LUHMES (cell line): ENCODE measurements around a stretch of chr6.

- PRO-cap = no peak
Observed at GRCh38 chr6:41931450-41931900, 10.1 kb downstream of the CCND3 start.

GRCh38 chr6:42030500-42031289 is 19.6 kb upstream of the TAF8 start:
- PRO-cap = unidirectional peak, plus-strand start at chr6:42030813

DNA sequence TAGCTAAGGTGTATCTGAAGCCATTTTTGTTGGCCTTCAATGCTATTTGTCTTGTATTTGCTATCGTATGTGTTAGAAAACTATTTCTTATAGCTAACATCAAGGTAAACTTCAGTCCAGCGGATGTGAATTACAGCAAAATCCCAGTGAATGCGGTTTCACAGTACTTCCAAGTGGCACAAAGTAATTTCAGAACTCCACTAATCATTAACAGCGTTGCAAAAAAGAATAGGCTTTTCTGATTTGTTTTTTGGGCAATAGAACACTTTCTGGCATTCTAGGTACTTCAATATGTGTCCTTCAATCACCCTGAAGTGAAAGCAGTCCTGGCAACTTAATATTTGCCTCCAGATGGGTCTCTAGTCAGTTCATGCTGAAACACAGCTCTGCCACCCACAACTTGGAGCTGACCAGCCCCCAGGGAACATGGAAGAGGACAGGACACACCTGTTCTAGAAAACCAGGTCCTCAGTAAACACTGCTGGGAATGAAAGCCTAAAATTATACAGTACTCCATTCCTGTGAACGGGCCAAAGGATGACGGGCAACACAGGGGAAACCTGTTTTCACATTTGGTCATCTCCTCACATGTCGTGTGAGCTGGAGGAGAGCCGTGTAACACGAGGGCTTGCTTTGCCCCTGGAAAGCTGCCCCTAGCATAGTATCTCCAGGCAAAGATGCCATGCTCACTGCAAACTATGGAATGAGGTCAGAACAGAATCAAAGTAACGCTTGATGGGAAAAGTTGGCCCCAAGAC is 9.7 kb upstream of the MRPS10 start:
- PRO-cap = no peak

- PRO-cap = no peak
Observed at GRCh38 chr6:42443685-42444099, 8.0 kb downstream of the TRERF1 start.

DNA sequence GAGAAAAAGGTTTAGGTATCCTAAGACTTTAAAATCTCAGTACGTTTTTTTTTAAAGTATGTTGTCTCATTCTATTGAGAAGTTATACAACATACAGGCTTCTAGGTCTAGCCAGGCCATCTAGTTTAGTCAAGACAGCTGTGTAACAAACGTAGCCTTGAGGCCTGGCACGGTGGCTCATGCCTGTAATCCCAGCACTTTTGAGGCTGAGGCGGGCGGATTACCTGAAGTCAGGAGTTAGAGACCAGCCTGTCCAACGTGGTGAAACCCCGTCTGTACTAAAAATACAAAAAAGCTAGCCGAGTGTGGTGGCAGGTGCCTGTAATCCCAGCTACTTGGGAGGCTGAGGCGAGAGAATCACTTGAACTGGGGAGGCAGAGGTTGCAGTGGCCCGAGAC is 3.3 kb downstream of the BICRAL start:
- PRO-cap = no peak

- PRO-cap = no peak
Observed at GRCh38 chr6:42789434-42790354, 7.8 kb downstream of the BICRAL start.

GRCh38 chr6:42929877-42930700 is 809 bp downstream of the CNPY3 start:
- PRO-cap = bidirectional peak, plus-strand start at chr6:42930067, minus-strand start at chr6:42930001

DNA sequence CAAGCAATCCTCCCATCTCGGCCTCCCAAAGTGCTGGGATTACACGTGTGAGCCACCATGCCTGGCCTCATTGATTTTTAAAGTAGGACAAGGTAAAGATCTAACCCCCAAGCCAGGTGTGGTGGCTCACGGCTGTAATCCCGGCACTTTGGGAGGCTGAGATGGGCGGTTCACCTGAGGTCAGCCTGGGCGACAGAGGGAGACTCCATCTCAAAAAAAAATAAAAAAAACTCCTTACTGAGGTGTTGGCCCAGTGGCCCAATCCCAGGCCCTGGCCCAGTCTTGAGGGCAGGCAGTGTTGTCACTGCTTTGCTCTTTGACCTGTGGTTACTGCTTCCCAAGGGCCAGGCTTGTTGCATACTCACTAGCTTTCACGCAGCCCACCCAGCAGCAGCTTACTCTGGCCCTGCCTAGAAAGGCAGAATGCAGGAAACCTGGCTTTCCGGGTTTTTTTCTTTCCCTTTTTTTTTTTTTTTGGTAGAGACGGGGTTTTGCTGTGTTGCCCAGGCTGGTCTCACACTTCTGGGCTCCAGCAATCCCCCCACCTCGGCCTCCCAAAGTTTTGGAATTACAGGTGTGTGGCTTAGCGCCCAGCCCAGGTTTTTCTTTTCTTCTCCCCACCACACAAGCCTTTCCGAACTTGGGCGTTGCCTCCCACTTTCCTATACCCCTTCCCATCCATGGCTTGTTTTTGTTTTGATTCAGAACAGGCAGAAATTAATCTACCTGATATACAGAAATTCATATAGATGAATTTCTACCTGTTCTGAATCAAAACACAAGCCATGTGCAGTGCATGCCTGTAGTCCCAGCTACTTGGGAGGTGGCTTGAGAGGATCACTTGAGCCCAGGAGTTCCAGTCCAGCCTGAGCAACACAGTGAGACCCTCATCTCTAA is 13.3 kb downstream of the CNPY3 start:
- PRO-cap = no peak

DNA sequence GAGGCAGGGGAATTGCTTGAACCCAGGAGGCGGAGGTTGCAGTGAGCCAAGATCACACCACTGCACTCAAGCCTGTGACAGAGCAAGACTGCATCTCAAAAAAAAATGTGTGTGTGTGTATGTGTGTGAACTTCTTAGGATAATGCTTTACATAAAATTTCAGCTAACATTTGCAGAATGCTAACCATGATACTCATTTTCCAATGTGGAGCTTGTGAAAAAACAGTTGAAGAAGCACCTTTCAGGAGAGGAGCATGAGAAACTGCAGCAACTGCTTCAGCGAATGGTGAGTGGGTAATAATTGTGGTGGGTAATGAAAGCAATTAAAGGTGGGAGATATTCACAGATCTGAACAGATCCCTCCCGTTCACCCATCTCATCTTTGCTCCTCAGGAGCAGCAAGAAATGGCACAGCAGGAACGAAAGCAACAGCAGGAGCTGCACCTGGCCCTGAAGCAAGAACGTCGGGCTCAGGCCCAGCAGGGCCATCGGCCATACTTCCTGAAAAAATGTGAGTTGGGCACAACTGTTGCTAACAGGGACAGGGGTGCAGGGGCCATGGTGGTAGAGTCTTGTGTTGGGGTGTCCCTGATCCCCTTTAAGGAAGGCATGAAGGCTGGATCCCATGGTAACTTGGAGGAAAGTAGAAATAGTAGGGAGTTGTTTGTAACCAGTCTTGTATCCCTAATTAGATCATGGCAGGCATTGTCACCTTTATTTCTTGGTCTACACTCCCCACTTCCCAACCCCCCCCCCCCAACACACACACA is 5.7 kb downstream of the RRP36 start:
- PRO-cap = no peak

DNA sequence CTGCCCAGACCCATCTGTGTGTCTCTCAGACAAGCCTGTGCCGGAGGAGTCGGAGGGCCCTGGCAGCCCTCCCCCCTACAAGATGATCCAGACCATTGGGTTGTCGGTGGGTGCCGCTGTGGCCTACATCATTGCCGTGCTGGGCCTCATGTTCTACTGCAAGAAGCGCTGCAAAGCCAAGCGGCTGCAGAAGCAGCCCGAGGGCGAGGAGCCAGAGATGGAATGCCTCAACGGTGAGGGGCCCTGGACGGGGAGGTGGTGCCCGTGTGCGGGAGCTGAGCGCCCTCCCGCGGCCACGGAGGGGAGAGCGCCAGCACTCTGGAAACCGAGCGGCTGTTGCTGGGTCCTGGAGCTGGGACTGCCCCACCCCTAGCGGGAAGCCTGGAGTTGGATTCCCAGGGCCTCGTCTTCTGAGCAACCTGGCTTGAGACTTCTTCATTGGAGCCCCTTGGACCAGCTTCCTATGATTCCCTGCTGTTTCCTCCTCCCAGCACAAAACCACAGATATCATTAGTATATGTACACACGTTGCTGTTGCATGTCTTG is 27.6 kb upstream of the SRF start:
- PRO-cap = no peak

DNA sequence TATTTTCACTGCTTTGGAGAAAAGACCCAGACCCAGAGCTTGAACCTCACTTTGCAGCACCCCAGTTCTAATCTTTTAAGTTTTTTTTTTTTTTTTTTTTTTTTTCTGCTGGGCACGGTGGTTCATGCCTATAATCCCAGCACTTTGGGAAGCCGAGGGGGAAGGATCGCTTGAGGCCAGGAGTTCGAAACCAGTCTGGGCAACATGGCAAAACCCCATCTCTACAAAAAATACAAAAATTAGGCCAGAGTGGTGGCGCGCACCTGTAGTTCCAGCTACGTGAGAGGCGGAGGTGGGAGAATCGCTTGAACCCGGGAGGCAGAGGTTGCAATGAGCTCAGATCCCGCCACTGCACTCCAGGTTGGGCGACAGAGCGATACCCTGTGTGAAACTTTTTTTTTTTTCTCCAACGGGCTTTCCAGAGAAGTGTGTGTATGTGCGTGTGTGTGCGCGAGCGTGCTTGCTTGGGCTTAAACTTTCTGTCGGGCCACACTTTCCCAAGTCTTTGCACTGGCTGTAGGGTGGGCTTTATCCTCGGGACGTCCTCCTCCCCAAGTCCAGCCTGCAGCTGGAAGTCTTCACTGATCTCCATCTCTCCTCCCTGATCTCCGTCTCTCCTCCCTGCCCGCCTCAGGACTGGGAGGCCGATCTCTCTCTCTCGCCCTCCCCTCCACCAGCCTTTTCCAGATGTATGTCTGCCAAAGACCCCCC is 1.0 kb upstream of the SRF start:
- PRO-cap = no peak

DNA sequence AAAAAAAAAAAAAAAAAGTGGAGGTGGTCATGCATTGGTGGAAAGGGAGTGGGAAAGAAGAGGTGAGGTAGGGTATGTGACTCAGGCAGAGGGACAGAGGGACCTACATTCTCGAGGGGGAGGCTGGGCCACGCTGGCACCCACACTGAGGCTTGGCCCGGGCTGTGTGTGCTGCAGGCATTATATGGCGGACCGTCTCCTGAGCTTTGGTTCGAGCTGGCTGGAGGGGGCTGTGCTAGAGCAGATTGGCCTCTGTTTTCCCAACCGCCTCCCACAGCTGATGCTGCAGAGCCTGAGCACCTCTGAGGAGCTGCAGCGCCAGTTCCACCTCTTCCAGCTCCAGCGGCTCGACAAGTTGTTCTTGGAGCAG is 23.5 kb downstream of the DNPH1 start:
- PRO-cap = no peak

DNA sequence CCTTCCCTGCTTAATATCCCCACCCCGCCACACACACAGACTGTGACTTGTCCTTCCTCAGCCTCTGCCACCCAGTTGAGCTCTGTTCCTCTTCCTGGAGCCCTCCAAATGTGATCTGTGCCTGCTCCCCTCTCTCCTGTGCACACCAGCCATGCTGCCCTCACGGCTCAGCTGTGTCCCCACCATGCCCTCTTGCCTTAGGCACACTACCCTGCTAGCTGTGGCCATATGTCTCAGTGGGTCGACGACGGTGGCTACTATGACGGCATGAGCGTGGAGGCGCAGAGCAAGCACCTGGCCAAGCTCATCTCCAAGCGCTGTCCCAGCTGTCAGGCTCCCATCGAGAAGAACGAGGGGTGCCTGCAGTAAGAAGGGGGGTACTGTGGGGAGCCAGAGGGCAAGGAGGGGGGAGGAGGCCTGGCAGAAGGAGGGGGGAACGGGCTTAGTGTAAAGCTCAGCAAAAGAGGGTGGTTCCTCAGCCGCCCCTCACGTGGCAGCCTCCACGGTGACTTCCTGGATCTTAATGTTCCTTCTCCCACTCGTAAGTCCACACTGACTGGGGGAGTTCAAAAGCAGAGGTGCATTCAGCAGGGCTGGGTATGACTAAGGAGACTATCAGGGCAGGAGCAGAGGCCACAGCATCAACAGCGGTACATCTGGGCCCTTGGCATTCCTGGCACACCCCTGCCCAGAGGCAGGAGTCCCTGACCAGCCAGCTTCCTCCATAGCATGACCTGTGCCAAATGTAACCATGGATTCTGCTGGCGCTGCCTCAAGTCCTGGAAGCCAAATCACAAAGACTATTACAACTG is 8.1 kb downstream of the DNPH1 start:
- PRO-cap = no peak

DNA sequence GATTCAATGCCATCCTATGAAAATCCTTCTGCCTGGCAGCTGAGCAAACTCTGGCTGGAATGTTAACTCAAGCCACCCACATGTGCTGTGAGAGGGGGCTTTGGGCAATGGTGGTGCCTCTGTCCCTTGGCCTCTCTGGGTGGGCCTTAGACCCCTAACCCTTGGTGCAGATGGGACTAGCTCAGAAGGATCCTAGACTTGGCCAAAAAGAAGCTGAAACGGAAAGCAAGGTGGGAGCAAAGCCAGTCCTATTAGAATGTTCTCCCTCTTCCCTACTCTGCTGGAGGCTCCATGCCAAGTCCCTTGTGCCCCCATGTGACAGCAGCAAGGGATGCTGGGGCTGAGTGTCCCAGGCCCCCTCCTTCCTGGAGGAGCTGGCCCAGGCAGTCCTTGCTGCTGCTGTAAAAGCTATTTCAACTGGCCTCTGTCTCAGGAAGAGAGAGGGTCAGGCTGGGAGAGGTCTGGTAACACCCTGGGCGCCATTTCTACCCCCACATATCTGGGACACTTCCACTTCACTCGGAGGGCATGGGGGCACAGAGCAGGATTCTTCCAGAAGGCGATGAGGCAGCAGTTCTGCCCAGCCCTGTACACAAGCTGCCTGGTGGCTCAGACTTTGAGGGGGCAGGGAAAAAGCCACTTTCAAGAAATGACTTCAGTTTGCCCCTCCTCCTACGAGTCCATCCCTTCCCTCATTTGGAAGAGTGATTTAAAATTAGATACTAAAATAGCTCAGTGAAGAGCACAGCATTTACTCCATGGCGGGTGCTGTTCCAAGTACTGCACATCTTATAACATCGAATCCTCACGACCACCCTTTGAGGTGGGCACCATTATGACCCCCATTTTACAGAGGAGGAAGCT is 25.1 kb downstream of the TTBK1 start:
- PRO-cap = no peak

- PRO-cap = no peak
Observed at GRCh38 chr6:43509284-43509778, 815 bp downstream of the LRRC73 start.

GRCh38 chr6:43570712-43571452 is 5.0 kb downstream of the XPO5 start:
- PRO-cap = no peak

GRCh38 chr6:43704119-43704450 is 16.5 kb upstream of the MRPS18A start:
- PRO-cap = no peak

DNA sequence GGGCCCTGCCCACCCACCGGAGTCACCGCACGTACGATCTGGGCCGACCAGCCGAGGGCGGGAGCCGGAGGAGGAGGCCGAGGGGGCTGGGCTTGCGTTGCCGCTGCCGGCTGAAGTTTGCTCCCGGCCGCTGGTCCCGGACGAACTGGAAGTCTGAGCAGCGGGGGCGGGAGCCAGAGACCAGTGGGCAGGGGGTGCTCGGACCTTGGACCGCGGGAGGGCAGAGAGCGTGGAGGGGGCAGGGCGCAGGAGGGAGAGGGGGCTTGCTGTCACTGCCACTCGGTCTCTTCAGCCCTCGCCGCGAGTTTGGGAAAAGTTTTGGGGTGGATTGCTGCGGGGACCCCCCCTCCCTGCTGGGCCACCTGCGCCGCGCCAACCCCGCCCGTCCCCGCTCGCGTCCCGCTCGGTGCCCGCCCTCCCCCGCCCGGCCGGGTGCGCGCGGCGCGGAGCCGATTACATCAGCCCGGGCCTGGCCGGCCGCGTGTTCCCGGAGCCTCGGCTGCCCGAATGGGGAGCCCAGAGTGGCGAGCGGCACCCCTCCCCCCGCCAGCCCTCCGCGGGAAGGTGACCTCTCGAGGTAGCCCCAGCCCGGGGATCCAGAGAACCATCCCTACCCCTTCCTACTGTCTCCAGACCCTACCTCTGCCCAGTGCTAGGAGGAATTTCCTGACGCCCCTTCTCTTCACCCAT is 1.7 kb downstream of the VEGFA start:
- PRO-cap = bidirectional peak, plus-strand start at position 115 of the sequence, minus-strand start at position 148 of the sequence; bidirectional peak, plus-strand start at position 456 of the sequence, minus-strand start at position 510 of the sequence

DNA sequence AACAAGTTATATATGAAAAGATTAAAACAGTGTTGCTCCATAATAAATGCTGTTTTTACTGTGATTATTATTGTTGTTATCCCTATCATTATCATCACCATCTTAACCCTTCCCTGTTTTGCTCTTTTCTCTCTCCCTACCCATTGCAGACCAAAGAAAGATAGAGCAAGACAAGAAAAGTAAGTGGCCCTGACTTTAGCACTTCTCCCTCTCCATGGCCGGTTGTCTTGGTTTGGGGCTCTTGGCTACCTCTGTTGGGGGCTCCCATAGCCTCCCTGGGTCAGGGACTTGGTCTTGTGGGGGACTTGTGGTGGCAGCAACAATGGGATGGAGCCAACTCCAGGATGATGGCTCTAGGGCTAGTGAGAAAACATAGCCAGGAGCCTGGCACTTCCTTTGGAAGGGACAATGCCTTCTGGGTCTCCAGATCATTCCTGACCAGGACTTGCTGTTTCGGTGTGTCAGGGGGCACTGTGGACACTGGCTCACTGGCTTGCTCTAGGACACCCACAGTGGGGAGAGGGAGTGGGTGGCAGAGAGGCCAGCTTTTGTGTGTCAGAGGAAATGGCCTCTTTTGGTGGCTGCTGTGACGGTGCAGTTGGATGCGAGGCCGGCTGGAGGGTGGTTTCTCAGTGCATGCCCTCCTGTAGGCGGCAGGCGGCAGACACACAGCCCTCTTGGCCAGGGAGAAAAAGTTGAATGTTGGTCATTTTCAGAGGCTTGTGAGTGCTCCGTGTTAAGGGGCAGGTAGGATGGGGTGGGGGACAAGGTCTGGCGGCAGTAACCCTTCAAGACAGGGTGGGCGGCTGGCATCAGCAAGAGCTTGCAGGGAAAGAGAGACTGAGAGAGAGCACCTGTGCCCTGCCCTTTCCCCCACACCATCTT is 9.0 kb downstream of the VEGFA start:
- PRO-cap = no peak

- PRO-cap = no peak
Observed at GRCh38 chr6:43840837-43841068, 70.7 kb downstream of the VEGFA start.